Mesangial cell (primary cell): ENCODE data around the gene FKBP10.

DNA sequence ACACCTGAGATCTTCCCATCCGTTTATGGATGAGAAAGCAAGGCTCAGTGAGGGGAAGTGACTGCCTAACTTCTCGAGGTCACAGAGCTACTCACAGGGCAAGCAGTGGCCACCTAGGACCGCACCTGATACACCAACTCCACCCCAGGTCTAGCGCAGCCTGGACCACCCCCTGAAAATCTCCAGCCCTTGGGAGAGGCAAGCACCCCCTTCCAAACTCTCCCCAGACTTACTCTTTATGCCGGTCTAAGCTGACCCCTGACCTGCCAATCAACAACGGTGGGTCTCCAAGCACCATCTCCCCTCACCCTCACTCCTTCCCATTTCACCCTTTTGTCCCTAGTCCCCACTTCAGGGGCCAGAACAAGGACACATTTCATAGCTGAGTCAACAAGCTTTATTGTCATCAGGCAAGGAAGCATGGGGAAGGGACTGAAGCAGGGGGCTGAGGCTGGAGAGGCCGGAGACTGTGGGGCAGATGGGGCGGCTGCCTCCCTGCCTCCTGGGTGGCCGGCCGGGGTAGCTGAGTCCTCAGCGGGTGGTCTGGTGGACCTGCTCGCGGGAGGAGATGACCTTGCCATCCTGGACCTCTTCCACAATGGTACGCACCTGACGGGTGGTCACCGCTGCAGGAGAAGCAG, 5.2 kb downstream of the KRT17 start:
- RAMPAGE, long total RNA = no peak

- RAMPAGE, long total RNA = no peak
Measured at GRCh38 chr17:41691640-41691943, 2.9 kb downstream of the EIF1 start.

GRCh38 chr17:41695007-41695511, 6.4 kb downstream of the EIF1 start:
- RAMPAGE, long total RNA = no peak

GRCh38 chr17:41705682-41706016, 6.5 kb upstream of the GAST start:
- RAMPAGE, long total RNA = no peak

- RAMPAGE, long total RNA = no peak
Measured at GRCh38 chr17:41753332-41754238, 19.1 kb upstream of the HAP1 start.

DNA sequence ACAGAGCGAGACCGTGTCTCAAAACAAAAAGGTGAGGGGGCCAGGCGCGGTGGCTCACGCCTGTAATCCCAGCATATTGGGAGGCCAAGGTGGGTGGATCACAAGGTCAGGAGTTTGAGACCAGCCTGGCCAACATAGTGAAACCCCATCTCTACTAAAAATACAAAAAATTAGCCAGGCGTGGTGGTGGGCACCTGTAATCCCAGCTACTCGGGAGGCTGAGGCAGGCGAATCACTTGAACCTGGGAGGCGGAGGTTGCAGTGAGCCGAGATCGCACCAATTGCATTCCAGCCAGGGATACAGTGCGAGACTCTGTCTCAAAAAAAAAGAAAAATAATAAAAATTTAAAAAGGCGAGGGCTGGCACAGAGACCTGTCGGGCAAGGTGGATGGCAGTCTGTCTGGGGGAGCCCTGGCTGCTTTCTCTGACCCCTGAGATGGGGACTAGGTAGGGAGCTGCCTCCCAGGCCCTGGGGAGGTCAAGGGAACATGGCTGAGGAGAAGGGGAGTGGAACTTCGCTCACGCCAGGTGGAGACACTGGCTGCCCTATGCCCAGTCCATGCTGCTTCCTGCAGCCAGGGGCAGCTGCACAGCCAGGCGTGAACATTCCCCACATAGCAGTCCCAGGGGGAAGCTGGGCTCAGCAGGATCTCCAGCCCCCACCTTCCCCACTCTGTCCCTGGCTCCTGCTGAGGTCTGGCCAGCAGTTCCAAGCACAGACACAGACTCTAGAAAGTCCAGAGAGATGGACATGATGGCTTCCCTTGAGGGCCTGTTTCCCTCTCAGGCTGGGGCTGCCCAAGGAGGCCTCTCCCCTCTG, 9.6 kb downstream of the JUP start:
- RAMPAGE, long total RNA = no peak

DNA sequence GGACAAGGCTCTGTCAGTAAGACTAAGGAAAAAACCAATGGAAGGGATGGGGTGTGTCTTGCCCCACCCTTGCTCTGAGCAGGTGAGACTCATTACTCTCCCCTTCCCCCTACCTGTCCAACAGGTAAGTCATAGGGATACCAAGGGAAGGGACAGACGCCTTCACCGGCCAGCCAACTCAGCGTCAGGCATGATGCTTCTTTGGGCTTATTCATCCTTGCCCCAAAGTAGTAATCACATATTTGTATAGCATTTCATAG, 424 bp upstream of the JUP start:
- RAMPAGE, long total RNA = no peak

DNA sequence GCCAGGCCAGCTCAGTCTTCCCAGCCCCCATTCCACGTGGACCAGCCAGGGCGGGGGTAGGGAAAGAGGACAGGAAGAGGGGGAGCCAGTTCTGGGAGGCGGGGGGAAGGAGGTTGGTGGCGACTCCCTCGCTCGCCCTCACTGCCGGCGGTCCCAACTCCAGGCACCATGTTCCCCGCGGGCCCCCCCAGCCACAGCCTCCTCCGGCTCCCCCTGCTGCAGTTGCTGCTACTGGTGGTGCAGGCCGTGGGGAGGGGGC, at the start of gene FKBP10:
FKBP10 (plus strand) TSS at position 138 of the 259 bp plus-strand sequence.
- RAMPAGE, long total RNA = start-site peak on the plus strand centred at position 119 of the sequence, 57 bp wide, 727 reads

DNA sequence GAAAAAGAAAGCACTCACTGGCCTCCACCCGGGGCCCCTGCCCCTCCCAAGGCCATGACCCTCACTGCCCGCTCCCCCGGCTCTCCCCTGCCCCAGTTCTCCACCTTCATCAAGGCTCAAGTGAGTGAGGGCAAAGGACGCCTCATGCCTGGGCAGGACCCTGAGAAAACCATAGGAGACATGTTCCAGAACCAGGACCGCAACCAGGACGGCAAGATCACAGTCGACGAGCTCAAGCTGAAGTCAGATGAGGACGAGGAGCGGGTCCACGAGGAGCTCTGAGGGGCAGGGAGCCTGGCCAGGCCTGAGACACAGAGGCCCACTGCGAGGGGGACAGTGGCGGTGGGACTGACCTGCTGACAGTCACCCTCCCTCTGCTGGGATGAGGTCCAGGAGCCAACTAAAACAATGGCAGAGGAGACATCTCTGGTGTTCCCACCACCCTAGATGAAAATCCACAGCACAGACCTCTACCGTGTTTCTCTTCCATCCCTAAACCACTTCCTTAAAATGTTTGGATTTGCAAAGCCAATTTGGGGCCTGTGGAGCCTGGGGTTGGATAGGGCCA, 9.4 kb downstream of the FKBP10 start:
- RAMPAGE, long total RNA = no peak

DNA sequence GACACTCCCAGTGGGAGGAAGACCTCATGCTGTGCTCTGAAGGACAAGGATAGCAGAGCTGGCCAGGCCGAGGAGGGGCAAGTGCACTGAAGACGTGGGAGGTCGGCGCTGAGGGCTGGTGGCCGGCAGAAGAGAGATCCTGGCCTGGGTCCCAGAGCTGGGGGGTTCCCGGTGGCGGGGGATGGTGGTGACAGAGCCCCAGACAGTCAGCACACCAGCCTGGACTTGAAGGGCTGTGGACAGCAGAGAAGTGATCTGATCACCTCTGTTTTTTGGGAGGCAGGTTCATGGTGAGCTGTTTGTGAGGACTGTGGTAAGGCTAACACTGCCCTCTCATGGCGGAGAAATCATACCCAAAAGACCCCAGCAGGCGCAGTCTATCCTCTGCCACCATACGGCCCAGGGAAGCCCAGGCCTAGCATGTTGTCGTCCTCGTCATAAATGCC, 7.0 kb upstream of the CNP start:
- RAMPAGE, long total RNA = no peak

GRCh38 chr17:42022224-42022867, 2.5 kb downstream of the NKIRAS2 start:
- RAMPAGE, long total RNA = no peak

DNA sequence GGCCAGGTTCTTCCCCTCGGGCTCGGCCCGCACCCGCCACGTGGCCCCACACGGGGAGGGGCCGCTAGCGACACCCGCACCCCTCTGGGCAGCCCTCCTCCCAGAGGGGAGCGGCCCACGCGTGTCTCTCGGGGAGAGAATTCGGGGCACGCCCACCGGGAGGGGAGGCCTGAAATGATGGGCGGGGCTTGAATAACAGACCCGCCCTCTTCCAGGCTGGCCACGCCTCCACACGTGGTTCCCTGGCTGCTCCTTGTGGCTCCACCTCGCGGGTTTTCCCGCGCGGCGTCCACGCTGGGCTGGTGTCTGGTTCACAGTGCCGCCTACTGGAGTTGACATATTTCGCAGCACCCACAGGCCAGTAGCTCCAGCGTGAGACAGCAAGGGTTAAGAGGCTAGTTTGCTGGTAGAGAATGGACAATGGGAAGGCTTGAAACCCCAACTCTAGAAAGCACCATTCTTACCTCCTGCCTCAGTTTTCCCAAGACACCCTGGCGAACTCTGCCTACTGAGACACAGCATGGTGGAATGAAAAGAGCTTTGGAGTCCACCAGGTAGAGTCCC, 300 bp upstream of the KCNH4 start:
- RAMPAGE, long total RNA = no peak

GRCh38 chr17:42185574-42186038, 354 bp upstream of the HCRT start:
- RAMPAGE, long total RNA = no peak

DNA sequence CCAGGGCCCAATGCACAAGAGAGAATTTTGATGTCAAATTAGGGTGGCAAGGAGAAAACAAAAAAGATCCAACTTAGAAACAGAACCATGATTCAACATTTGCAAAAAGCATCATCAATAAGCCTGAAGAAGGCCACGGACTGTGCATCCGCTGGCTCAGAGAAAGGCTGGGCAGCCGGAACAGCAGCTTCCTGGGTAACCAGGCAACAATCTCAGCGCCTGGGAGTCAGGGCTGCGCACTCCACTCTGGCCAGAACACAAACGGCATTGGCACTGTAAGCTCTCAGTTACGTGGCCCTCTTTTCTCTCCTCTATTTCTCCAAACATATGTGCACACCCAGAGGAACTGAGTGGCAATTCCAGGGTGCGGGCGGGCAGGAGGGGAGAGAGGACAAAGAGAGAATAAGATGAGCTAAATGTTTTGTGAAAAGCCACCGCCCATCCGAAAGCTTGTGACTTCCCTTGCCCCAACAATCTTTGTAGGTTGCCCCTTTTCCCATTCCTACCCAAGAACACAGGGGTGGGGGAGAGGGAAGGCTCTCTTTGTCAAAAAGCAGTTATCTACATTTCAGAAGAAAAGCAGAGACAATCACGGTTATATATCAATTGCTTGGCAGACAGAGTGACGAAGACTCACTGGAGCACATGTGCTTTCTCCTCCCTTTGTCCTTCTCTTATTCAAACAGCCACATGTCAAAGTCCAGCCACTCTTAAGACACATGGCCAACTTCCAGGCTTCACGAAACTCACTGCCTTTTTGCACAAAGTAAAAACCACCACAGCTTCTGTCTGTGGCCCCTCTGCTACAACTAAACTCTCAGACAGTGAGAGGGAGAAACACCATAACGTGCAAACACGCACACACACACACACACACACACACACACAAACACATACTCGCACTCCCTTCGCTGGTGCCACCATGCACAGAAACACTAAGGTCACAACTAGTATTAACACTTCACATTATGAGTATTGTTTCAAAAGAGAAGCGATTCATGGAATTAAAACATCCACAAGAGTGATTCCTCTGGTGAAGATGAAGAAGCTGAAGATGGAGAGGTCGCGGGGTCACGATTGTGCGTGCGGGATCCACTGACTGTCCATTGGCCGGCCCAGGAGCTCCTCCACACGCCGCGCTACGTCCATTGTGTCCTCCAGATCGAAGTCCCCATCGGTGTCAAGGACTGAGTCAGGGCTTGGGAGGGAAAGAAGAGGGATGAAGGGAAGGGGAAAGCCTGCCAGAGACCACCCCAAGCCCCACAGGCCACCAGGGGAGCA, 6.8 kb upstream of the GHDC start:
- RAMPAGE, long total RNA = no peak

GRCh38 chr17:42295377-42295833, 7.1 kb downstream of the STAT5A start:
- RAMPAGE, long total RNA = no peak

GRCh38 chr17:42365073-42365694, 23.1 kb downstream of the STAT3 start:
- RAMPAGE, long total RNA = no peak

- RAMPAGE, long total RNA = no peak
Measured at GRCh38 chr17:42387066-42387653, 1.1 kb downstream of the STAT3 start.

GRCh38 chr17:42422967-42423043, 251 bp downstream of the CAVIN1 start:
- RAMPAGE, long total RNA = no peak

- RAMPAGE, long total RNA = no peak
Measured at GRCh38 chr17:42518789-42519229, 17.2 kb upstream of the NAGLU start.

DNA sequence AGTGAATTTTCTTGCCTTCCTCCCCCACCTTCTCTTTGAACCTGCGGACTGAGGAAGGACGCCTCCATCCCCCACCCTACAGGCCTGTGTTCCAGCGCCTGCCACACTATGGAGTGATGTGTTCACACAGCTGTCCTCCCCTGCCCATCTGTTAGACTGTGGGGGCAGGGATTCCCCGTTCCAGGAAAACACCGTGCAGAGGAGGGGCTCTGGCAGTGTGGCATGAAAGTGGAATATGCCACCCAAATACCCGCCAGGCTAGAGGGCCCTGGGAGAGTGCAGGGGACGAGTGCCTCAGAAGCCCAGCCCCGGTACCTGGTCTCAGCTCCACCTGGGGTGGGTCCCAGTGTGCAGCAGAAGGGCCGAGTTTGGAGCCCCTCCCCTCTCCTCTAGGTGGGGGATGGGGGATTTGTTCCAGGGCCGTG, 898 bp downstream of the NAGLU start:
- RAMPAGE, long total RNA = no peak